ENCODE data around the genes TRIM39, GNL1, C6orf136 and PPP1R18.

DNA sequence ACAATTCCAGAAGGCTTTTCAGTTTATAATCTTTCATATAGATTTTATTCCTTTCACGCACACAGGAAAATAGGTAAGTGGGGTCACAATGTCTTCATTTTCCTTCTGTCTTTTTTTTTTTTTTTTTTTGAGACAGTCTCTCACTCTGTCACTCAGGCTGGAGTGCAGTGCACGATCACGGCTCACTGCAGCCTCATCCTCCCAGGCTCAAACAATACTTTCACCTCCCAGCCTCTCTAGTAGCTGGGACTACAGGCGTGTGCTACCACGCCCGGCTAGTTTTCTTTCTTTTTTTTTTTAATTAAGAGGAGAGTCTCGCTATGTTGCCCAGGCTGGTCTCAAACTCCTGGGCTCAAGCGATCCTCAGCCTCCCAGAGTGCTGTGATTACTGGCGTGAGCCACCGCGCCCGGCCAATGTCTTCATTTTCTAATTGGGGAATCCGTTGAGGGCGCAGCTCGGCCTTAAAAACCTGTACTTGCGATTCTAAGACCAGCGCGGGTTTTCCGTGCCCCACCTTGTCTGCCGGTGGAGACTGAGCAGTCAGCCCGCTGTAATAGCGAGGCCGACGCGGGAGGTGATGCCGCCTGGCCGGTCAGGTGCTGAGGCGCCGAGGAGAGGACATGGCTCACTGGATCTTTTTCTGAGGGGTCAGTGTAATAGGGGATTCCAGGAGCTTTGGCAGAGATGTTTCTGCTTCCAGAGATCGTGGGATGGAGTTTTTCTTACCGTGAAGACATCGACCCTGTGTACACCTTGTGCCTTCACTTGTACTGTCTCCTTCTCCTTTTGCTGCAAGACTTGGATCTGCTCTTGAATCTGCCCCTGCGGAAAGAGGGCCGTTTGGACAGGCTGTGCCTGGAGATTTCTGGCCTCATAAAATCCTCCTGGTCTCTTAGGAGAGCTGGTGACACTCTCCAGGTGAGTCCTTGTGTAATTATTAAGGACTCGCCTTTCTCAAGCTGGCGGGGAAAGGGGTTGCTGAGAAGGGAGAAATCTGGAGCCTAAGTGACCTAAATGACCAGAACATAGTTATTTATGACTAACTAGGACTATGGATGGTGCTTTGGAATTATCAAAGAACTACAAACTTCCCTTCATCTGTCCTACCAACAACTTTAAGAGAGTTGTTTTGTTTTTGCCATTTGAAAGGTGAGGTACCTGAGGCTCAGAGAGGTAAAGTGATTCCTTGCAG, 1.6 kb downstream of the TRIM31 start:
- PRO-cap = no peak

DNA sequence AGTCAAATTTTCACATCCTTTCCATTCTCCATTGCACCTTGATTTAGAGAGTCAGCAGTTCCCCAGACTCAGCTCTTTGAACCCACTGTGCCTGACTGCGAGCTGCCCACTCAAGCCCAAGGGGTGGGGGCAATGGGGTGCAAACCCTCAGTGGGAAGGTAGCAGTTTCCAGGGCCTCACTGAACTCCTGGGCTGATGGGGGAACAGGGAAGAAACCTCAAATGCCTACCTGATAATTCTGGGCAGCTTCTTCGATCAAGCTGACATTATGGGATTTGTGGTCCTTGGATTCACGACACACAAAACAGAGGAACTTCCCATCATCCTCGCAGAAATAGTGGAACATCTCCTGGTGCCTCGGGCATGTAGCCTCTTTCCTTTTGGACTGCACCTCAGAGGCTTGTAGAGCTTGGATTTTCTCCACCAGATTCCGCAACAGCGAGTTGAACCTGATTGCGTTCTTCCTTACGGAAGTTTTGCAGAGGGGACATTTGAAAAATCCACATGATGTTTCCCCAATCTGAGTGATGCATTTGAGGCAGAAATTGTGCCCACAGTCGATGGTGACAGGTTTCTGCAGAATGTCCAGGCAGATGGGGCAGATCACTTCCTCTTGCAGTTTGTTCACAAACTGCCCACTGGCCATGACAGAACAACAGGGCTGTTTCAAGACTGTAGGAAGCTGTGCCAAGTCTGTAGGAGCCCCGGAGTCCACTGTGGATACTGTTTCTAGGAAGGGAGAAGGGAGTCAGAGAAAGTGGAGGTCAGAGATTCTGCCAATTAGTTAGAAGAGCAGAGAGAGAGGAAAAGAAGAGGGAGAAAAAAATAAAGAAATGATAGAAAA, 508 bp downstream of the TRIM31 start:
- PRO-cap = no peak

DNA sequence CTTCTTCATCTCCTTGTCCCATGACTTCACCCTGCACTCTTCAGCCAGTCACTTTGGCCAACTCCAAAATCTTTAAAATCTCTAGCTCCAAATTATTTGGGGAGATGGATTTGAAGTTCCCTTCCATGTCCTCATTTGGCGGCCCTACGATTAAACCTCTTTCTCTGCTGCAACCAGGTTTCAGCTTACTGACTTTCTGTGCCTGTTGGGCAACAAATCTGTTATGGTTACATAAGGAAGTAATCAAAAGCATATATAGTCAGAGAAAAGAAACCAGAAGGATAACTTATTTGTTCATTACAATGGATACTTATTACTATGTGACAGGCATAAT, 9.5 kb upstream of the TRIM31 start:
- PRO-cap = no peak

DNA sequence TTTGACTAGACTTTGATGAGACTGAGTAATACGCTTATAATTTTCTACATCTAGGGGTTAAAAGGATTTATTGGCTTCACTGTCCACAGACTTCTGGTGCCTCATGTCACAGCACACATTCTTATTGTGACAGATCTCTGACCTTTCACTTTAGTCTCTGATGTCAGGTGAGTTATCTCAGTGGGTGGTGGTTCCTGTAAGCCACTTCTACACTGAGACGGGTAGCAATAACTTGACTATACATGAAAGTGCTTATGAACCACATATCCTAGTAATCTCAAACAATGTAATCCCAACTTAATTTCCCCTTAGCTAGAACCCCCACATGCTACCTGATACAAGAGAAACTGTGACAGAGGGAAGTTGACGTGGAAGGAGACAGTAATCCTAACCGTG, 6.7 kb upstream of the TRIM40 start:
- PRO-cap = no peak

DNA sequence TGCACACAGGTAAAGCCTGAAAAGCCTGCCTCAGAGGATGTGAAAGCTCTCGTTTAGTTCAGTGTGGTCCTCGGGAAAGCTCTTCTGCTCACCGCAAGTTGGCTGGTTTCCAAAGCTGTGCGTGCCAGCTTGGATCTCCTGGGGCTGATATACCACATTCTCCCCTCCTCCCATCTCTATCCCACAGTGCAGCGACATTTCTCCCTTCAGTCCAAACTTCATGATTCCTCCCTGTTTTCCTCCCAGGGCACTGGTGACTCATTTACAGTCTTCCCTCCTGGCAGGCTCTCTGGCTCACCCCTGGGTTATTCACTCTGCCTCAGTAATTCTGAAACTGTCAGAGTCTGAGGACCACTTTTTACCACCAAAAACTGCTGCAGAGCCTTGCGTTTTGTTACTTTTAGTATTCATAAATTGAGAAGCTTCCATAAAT, 6.3 kb downstream of the TRIM10 start:
- PRO-cap = no peak

GRCh38 chr6:30207716-30208196, 5.5 kb downstream of the TRIM26 start:
- PRO-cap = no peak

- PRO-cap = bidirectional peak, plus-strand start at chr6:30214213, minus-strand start at chr6:30214153; unidirectional peak, minus-strand start at chr6:30214575
These were observed 1.0 kb upstream of the TRIM26 start for GRCh38 chr6:30213911-30214945.

DNA sequence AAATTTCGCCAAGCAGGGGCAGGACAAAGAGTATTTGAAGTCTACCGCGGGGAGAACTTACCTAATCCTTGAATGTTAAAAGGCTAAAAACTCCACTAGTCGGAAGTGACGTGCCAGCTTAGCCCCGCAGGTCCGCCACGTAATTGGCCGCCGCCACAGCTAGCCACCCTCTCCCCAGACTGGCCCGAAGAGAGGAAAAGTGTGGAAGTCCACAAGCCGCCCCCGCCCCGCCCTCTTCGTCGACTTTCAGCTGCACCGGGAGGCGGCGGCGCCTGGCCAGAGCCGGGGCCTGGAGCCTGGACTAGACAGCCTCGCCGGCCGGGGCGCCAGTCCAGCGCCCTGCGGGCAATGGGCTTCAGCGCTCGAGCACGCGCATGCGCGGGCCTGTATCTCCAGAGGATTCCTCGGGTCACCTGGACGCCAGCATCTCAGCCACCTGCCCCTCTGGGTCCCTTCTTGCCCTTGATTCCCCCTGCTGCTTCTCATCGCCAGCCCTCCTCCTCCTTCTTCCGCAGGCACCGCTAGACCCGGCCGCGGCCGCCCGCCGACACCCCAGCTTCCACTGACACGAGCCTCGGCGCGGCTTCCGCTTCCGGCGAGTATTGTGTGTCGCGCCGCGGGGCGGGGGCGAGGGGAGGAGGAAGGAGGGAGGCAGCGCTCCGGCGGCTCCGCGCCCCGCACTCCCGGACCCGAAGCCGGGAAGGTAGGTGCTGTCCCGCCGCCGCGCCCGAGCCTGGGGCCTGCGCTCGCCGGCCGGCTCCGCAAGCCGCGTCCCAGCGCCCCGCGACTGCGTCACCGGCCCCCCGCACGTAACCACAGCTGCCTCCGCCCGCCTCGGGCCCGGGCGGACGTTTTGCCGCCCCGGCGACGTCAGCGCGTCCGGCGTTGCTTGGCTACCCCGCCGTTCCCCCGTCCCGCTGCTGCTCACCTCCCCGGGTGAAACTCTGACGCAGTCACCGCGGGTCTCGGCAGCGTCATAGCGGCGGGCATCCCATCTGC, at the start of gene TRIM39:
TRIM39 (plus strand) TSS at position 635 of the 999 bp plus-strand sequence.
- PRO-cap = bidirectional peak, plus-strand start at position 177 of the sequence, minus-strand start at position 181 of the sequence; bidirectional peak, plus-strand start at position 630 of the sequence, minus-strand start at position 564 of the sequence

DNA sequence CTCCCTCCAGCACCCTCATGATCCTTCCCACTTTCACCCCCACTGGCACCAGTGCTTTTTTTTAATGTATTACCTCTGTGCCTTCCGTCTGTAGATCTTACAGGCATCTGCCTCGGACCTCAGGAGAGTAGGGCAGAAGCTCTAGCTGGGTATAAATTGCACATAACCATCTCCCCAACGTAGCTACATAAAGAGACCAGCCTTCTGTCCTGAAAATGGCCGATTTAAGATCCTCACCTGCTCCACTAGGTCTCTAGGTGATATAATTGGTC, 330 bp upstream of the RPP21 start:
- PRO-cap = no peak

- PRO-cap = unidirectional peak, plus-strand start at chr6:30487845
These were observed 1.6 kb upstream of the HLA-E start for GRCh38 chr6:30487651-30488083.

DNA sequence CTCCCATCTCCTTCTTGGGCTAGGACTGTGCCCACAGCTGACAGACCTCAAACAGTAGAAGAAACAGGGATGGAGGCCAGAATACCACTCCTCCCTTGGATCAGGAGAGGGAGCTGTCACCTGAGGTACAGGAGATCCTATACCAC, 1.1 kb downstream of the HLA-E start:
- PRO-cap = no peak

GRCh38 chr6:30541411-30541793, 14.9 kb downstream of the GNL1 start:
- PRO-cap = unidirectional peak, plus-strand start at chr6:30541654

- PRO-cap = bidirectional peak, plus-strand start at chr6:30556133, minus-strand start at chr6:30556160; bidirectional peak, plus-strand start at chr6:30556704, minus-strand start at chr6:30556256
These were observed at the start of gene GNL1 for GRCh38 chr6:30555774-30556680. TSS of gene GNL1 (minus strand) at chr6:30556489.

DNA sequence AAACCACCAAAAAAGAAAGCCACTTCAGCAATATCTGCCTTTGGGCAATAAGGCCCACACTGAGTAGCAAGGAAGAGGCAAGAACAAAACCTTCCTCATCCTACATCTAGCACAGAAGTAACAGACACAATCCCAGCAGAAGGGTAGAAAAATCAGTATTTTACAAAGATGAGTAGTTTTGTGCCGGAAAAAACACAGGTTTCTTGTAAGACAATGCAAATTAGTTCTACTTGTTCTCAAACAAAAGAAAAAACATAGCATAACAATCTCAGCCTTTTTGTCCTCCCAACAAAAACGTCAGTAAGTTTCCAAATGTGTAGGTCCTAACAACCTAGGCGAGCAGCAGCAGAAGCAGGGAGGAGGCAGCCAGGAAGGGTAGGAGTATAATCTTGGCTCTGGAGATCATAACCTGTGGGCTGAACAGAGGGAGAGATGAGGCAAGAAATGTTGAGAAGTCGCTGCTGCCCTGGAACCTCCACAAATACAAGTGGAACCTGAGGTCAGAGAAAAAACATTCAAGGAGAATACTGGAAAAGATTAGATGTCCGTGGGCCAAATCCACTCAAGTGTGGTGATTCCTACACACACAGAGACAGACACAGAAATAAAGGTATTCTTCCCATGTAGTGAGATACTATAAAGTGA, 5.6 kb downstream of the PPP1R10 start:
- PRO-cap = no peak

DNA sequence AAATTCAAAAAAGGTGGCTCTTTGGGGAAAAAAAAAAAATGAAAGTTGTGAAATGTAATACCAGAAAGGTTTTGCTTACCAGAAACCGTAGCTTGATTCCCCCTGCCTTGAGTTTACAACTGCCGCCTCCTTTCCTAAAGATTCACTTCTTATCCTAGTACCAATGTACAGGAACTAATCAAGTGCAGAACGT, 2.9 kb downstream of the PPP1R10 start:
- PRO-cap = no peak

GRCh38 chr6:30646830-30647644, at the start of gene C6orf136:
TSS of gene C6orf136 (plus strand) at chr6:30647133.
- PRO-cap = unidirectional peak, plus-strand start at chr6:30647043; unidirectional peak, plus-strand start at chr6:30647147; bidirectional peak, plus-strand start at chr6:30647410, minus-strand start at chr6:30647319

DNA sequence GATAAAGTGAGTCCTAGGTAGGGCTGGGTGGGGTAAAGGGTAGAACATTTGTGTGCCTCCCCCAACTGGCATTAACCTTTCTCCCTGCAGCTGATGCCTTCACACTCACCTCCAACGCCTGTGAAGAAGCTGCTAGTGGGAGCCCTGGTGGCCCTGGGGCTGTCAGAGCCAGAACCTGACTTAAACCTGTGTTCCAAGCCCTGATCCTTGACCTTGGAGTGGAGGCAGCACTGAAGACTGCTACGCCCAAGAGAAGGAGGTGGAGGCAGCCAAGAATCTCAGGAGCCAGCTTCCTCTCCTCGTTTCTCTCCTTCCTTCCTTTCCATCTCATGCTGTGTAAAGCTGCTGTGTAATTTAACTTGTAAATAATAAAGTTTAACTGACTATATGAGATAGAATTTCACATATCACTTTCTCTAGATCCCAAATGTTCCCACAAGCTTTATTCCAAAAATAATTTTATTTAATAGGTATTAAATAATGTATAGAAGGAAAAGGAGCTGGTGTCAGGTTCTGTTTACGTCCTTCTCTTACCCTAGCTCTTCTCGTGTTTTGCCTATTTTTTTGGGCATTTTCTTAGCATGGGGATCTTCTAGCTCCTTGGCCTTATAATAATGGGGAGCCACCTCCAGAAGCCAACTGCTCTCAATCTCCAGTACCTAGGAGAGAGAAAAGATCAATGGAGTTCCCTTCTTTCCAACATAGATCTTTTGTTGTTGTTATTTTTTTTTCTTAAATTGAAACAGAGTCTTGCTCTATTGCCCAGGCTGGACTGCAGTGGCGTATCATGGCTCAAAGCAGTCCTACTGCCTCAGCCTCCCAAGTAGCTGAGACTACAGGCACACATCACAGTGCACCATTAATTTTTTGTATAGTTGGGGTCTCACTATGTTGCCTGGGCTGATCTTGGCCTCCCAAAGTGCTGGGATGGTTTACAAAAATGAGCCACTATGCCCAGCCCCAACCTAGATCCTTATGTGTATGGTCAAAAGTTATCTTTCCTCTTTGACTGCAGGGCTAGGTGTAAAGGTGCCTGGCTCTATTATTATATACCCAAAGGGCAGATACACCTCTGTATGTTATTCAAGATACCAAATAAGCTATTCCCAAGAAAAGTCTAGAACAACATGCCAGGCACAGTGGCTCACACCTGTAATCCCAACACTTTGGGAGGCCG, 6.2 kb downstream of the C6orf136 start:
- PRO-cap = no peak

GRCh38 chr6:30686323-30687094, at the start of gene PPP1R18:
TSS of gene PPP1R18 (minus strand) at chr6:30686645.
- PRO-cap = bidirectional peak, plus-strand start at chr6:30686772, minus-strand start at chr6:30686640

GRCh38 chr6:30707689-30708499, 9.2 kb downstream of the MDC1 start:
- PRO-cap = no peak

- PRO-cap = no peak
These were observed 9.5 kb downstream of the TUBB start for GRCh38 chr6:30729469-30730331.

All from colic lymph node (tissue), 1 donor.